Breast epithelium (tissue), 2 donors: ENCODE results near the genes SLC15A5 and PIK3C2G.

DNA sequence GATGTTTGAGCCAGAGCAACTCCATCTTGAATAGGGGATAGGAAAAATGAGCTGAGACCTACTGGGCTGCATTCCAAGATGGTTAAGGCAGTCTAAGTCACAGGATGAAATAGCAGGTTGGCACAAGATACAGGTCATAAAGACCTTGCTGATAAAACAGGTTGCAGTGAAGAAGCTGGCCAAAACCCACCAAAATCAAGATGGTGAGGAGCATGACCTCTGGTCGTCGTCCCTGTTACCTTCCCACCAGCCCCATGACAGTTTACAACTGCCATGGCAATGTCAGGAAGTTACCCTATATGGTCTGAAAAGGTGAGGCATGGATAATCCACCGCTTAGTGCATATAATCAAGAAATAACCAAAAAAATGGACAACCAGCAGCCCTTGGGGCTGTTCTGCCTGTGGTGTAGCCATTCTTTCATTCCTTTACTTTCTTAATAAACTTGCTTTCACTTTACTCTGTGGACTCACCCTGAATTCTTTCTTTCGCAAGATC lies 13.6 kb downstream of the ERP27 start:
- PRO-cap, result no peak
- RAMPAGE, long total RNA, 2 experiments, result no peak in any of the 2 experiments

DNA sequence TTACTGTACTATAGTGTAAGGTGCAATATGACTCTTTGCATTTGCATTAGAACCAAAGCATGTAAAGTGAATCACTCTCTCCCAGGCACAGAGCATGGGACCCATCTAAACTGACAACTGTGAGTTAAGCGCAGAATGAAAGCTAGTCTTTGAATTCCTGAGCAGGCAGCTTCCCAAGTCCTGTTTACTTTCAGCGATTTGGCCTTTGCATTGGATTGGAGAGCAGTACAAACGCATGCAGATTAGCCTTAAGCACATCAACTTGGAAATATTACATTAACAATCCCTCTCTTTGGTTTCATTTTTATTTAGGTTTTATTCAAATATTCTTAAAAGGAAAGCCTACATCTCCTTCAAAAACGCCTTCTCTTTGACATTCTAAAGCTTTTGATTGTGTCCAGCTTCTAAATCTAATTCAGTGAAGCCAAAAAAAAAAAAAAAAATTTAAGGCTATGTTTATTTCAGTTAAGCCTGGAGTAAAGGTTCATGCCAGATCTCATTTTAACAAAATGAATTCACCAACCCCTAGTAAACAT lies 74.5 kb downstream of the RERG start:
- PRO-cap, result no peak
- RAMPAGE, long total RNA, 2 experiments, result no peak in any of the 2 experiments

GRCh38 chr12:15164836-15165348 lies 56.3 kb downstream of the RERG start:
- PRO-cap, result no peak
- RAMPAGE, long total RNA, 2 experiments, result no peak in any of the 2 experiments

- PRO-cap, result no peak
- RAMPAGE, long total RNA, 2 experiments, result no peak in any of the 2 experiments
Measured at GRCh38 chr12:15527065-15527870, 205.0 kb downstream of the PTPRO start.

DNA sequence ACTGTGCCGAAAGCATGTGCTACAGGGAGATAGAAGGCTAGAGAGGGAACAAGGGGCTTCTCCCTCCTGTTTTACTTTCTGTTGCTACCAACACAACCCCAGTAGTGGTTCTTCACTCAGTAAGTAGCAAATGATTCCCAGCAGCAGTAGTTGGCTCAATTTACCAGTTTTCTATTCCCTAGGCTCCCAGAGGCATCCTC lies 170.3 kb downstream of the EPS8 start:
- PRO-cap, result no peak
- RAMPAGE, long total RNA, 2 experiments, result no peak in any of the 2 experiments

DNA sequence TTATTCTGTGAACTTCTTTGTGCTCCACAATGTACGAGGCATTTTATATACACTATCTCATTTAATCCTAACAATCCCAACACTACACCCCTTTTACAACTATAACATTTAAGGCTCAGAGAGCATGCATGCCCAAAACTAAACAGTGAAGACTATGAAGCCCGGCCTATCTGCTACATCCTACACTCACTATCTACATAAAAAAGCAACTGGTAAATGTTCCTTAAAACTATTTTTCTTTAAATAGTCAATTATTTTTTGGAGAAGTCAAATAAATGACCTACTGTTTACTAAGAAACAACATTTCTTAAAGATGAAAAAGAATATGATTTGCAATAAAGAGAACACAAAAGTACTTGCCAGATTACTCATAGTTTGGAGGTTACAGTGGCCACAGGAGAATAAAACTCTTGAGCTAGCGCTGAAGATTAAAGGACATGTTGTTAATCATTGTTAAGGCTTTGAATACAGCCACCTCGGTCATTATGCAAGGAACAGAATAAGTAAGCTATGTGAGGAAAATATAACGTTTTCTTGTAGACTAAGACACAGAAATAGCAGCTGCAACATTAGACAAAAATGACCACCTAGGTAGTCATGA lies 56.7 kb downstream of the EPS8 start:
- PRO-cap, result no peak
- RAMPAGE, long total RNA, 2 experiments, result no peak in any of the 2 experiments

GRCh38 chr12:15992735-15993057 lies 81.6 kb downstream of the DERA start:
- PRO-cap, result no peak
- RAMPAGE, long total RNA, 2 experiments, result no peak in any of the 2 experiments

GRCh38 chr12:16277389-16278017 lies at the start of gene SLC15A5:
Gene SLC15A5 (minus strand): TSS chr12:16277685.
- PRO-cap, result no peak
- RAMPAGE, long total RNA, 2 experiments, result no peak in any of the 2 experiments

DNA sequence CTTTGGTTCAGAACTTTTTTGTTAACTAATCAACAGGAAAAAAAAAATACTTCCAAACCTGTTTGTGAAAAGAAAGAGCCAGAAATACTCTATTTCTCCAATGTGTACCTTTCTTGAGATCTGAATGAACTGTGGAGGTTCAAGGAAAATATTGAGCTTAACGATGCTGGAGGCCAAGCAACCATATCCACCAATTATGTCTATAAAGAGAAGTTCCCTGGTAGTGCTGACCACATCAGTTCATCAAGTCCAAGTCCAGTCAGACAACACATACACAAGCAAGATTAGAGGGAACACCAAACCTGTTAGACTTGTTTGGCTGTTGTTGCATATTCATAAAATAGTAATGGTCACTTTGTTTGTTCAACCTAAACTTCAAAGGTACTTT lies 81.7 kb downstream of the LMO3 start:
- PRO-cap, result no peak
- RAMPAGE, long total RNA, 2 experiments, result no peak in any of the 2 experiments

- PRO-cap, result no peak
- RAMPAGE, long total RNA, 2 experiments, result no peak in any of the 2 experiments
Measured at GRCh38 chr12:16607911-16608501, 2.0 kb upstream of the LMO3 start.

- PRO-cap, result no peak
- RAMPAGE, long total RNA, 2 experiments, result no peak in any of the 2 experiments
Measured at GRCh38 chr12:16612666-16613031, 6.7 kb upstream of the LMO3 start.

GRCh38 chr12:17057116-17057659 lies 451.2 kb upstream of the LMO3 start:
- PRO-cap, result no peak
- RAMPAGE, long total RNA, 2 experiments, result no peak in any of the 2 experiments

DNA sequence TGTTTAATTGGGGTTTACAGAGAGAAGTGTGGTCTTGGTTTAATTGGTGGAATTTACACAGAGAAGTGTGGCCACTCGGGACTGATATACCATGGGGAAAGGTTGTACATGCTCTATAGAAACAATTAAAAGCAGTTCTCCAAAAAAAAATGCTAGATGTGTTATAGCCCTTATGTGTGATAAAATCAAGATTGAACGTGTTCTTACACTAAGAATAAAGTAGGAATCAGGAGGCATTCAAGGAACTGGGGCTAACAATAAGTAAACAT lies 680.3 kb downstream of the RERGL start:
- PRO-cap, result no peak
- RAMPAGE, long total RNA, 2 experiments, result no peak in any of the 2 experiments

DNA sequence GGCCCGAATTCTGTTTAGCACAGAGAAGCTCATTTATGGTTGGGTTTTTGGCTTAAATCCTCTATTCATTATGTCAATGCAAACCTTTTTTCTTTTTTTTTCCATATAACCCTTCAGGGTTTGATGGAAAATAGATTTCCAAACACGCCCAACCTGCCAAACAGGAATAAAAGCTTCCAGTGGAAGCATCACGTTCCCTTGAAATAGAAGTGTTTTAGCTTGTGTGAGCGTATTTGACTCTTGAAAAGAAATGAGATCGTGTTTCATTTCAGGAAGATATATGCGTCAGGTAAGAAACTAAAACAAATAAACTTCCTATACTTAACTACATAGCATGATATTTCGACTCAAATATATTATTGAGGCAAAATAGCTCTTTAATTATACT lies at the start of gene PIK3C2G:
Gene PIK3C2G (plus strand): TSS at position 230 of the 388 bp plus-strand sequence.
- PRO-cap, result no peak
- RAMPAGE, long total RNA, 2 experiments, result no peak in any of the 2 experiments

DNA sequence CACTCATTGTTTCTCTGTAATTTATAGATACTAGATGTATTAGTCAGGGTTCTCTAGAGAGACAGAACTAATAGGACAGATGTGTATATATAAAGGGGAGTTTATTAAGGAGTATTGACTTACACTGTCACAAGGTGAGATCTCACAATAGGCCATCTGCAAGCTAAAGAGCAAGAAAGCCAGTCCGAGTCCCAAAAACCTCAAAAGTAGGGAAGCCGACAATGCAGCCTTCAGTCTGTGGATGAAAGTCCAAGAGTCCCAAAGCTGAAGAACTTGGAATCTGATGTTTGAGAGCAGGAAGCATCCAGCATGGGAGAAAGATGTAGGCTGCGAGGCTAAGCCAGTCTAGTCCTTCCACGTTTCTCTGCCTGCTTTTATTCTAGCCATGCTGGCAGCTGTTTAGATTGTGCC lies 50.4 kb downstream of the PIK3C2G start:
- PRO-cap, result no peak
- RAMPAGE, long total RNA, 2 experiments, result no peak in any of the 2 experiments

DNA sequence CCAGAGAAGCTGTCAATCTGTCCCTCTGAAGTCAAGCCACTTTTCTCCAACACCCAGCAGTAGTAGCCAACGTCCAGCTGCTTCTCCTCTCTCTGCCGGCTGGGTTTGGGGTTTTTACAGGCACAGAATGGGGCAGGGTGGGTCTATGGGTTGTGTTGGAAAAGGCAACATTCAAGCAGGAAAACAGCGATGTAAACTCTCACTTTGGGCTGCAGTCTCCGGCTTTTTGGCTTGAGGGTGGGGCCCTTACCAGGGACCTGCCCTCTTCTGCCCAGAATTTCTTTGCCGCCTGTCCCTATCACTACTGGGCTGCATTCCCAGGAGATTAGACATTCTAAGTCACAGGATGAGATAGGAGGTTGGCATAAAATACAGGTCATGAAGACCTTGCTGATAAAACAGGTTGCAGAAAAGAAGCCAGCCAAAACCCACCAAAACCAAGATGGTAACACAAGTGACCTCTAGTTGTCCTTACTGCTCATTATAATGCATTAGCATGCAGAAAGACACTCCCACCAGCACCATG lies 16.4 kb downstream of the CAPZA3 start:
- PRO-cap, result no peak
- RAMPAGE, long total RNA, 2 experiments, result no peak in any of the 2 experiments

- PRO-cap, result no peak
- RAMPAGE, long total RNA, 2 experiments, result no peak in any of the 2 experiments
Measured at GRCh38 chr12:19146775-19147547, 17.4 kb downstream of the PLEKHA5 start.

GRCh38 chr12:19239604-19239910 lies 110.0 kb downstream of the PLEKHA5 start:
- PRO-cap, result no peak
- RAMPAGE, long total RNA, 2 experiments, result no peak in any of the 2 experiments

GRCh38 chr12:19274406-19274977 lies 145.0 kb downstream of the PLEKHA5 start:
- PRO-cap, result no peak
- RAMPAGE, long total RNA, 2 experiments, result no peak in any of the 2 experiments

DNA sequence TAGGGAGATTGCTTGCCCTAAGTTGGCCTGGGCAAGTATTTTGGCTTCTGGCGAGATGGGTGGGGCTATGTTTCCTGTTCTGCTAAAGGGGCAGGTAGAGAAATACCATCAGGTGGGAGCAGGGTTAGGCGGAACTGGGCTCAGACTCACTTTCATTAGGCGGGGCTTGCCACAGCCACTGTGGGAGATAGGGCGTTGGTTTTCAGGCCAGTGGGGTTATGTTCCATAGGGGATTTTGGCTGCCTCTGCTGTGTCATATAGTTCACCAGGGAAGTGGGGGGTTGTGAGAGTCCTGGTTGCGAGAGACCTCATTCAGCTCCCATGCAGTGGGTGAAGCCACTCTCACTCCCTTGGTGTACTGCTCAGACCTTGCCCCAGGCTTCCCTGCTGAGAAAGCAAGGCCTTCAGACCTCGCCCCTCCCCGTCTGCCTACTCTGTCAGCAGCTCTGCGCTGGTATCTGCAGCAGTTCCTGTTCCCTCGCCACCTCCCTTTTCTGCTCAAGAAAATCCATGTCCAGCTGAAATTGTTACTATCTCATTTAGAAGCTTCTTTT lies 43.4 kb downstream of the AEBP2 start:
- PRO-cap, result no peak
- RAMPAGE, long total RNA, 2 experiments, result no peak in any of the 2 experiments